Cardiac muscle cell (in vitro differentiated cells and primary cell): ENCODE measurements around a stretch of chr7.

DNA sequence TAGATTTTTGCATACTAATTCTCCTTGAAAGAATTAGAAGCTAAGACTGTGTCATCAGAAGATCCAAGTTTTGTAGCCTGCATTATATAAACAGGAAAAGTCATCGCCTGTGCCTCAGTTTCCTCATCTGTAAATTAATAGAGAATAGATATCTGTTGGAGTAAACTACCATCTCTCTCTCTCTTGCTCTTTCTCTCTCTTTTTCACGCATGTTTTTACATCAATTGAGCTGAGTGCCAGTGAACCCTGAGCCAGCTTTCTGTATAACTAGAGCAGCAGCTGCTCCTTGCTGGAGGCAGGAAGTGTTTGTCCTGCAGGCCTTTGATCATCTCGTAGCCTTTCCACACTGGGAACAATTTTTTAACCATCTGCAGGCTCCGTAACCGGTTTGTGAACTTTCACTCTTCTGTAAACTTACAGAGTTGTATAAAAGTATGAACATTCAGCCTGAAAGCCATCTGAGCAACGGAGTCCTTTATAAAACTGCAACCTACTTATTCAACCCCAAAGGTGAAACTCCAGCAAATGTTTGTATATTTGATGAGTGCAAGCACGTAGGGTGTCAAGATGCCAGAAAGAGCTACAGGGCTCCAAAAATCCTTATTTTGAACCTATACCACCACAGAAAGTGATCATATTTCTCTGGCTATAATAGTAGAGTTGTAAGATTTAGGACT lies 162.9 kb upstream of the NFE2L3 start:
- RAMPAGE, long total RNA, result no peak
- RRBS, result no CpG with 5 or more reads among the region's 7 CpGs

- RAMPAGE, long total RNA, result no peak
- RRBS, result no CpG with 5 or more reads among the region's 10 CpGs
These were observed 51.1 kb upstream of the NFE2L3 start for GRCh38 chr7:26100963-26101301.

- RAMPAGE, long total RNA, result no peak
- RRBS, result no CpG with 5 or more reads among the region's 9 CpGs
These were observed 1.2 kb downstream of the NFE2L3 start for GRCh38 chr7:26153268-26153481.

GRCh38 chr7:26153797-26154657 lies 2.0 kb downstream of the NFE2L3 start:
- RAMPAGE, long total RNA, result no peak
- RRBS, result no CpG with 5 or more reads among the region's 12 CpGs

DNA sequence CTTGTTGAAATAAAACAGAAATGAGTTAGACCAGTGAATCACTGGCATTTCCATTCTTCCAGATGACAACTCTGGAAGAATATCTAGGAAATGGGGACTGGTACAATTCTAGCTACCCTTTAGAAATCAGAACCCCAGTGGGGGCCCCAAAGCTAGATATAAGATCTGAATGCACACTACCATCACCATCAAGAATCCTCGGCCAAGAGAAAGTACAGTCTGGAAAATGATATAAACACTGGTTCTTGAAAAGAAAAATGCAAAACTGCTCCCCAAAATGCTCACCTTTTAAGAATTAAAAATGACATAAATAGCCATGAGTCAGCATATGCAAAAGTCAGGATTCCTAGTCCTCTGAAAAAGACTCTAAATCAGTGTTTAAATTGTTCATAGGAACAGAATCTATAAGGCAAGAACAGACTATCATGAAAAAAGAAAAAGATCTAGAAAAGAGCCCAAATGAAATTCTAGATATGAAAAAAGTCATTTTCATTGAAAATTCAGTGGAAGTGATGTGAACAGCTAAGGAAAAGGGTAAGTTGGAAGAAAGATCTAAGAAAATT lies 19.1 kb downstream of the HNRNPA2B1 start:
- RAMPAGE, long total RNA, result no peak
- RRBS, result no CpG with 5 or more reads among the region's 1 CpG

DNA sequence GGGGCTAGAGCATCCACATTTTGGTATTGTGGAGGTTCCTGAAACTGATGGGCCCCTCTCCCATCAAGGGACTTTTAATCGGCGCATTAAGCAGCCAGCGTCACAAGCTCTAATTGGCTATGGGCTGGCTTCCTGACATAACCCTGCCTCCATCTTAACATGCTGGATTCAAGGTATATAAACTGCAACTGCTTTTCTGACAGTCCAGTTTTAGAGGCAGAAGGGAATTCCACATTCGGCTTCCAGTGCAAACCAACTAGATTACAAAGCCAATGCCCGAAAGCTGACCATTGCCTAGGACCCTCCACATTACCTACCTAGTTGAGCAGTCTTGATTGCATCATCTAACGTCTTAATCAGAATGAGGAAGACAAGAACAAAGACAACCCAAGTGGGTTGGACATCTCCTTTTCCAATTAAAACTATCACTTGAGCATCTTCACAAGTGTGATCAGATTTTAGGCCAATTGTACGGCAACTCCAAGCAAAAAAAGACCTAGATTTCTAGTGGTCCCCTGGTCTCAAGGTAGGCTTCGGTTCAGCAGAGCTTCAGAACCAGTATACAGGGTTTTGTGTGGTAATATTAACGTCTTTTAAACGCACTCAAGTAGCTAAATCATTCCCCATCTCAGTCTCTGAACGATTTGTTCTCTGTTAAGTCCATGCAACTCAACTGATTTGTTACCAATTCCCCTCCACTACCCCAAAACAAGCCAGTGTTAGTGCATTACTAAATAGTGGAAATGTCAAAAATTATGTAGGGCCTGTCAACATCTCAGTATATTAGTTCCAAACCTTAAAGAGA lies 12.6 kb downstream of the HNRNPA2B1 start:
- RAMPAGE, long total RNA, result no peak
- RRBS, result no CpG with 5 or more reads among the region's 11 CpGs

DNA sequence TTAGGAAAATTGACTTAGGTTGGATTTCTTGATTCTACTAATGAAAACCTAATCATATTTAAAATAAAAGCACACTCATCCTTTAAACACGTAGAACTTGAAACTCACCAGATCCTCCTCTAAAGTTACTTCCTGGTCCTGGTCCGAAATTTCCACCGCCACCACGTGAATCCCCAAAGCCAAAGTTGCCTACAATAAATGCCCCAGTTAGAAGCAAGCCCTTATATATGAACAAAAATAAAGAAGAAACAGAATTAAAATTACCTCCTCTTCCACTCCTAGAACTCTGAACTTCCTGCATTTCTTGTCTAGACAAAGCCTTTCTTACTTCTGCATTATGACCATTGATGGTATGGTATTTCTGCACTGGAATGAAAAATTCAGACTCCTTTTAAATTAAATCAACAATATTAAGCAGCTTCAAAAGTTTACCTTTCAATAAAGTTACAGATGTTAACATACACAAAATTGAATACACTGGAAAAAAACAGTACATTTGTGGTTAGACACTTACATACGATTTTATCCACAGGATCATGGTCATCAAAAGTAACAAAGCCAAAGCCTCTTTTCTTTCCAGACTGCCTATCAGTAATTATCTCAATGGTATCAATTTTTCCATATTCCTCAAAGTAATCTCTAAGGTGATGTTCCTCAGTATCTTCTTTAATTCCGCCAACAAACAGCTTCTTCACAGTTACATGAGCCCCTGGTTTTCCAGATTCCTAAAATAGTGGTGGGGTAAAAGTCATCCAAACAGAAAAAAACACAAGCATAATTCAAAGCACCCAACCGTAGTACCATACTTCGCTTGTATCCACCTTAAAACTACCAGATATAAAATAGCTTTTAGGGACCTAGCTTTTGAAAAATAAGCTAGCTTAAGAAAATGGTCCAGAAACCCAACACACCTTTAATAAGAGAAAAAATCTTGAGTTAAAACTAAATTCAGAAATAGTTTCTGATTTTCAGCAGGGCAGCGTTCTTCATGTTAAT lies 4.0 kb downstream of the HNRNPA2B1 start:
- RAMPAGE, long total RNA, result no peak
- RRBS, result no CpG with 5 or more reads among the region's 9 CpGs

- RAMPAGE, long total RNA, result no peak
- RRBS, result 2% methylated on average over 45 of the region's 85 CpGs
These were observed 495 bp downstream of the CBX3 start for GRCh38 chr7:26201846-26202633.

GRCh38 chr7:26211426-26212440 lies 10.2 kb downstream of the CBX3 start:
- RAMPAGE, long total RNA, result no peak
- RRBS, result no CpG with 5 or more reads among the region's 6 CpGs

DNA sequence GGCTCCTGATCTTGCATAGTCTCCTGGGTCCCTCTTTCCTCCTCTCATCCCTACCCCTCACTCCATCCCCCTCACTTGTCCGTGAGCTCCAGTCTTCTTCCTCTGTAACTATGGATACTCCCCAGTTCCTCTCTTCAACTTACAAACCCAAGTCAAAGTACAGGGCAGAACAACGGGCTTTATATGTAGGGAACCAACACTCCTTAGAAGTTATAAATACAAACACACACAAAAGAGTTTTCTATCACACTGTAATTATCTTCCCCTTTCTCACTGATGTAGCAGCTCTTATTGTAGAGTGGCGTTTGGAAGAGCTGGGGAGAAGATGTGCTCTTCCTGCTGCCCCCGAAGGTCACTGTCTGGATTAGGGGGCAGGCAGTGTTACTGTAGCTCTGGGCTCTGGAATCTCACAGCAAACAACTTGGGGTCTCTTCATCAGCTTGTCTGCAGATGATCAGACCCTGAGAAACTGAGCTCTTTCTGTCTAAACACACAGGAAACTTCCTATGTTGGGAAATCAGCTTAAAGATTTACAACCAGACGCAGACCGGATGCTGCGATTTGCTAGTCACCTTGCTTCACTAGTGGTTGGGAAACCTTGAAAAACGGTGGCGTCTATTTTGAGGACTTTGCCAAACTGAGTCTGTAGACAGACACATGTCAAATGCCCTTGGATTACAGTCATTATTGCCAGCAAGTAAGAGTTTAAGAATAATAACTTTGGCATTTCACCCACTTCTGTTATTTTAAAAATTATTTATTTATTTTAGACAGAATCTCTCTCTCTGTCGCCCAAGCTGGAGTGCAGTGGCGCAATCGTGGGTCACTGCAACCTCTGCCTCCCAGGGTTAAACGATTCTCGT lies 13.7 kb downstream of the SNX10 start:
- RAMPAGE, long total RNA, result no peak
- RRBS, result no CpG with 5 or more reads among the region's 14 CpGs

- RAMPAGE, long total RNA, result no peak
- RRBS, result no CpG with 5 or more reads among the region's 1 CpG
These were observed 42.5 kb downstream of the SNX10 start for GRCh38 chr7:26334096-26334562.

DNA sequence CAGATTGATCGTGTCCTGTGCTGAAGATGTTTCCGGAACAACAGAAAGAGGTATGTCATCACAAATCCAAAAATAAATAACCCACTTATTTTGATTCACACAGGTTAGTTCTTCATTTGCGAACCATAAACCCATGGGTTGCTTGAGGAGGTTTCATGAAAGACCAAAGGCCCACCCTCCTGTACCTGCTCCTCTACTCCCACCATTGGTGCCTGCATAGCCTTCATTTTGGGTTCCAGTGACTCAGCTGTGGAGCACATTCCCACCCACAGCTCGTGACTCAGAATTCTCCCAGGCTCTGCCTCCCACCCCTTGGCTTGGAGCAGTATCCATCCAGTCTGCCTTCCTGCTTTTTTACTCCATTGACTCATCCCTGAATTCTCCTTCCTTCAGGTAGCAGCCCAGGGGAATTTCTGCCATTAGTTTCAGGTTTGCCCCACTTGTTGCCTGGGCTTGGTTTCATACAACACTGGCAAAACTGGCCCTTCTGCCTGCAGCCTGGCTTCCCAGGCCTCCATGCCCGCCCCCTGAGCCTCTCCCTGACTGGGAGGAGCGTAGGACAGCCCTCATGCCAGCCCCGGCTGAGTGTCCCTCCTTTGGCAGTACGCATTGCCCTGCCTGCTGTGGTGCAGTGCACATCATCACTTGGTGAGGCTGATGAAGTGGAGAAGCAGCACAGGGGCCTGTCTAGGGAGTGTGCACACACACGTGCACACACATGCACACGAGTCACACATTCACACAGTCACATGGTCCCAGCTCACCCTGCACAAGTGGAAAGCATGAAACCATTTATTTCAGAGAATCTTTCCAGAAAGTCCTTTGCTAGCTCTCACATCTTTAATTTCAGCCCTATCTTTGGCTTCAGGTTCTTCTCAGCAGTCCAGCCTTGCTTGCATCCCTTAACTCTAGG lies 55.0 kb downstream of the SNX10 start:
- RAMPAGE, long total RNA, result no peak
- RRBS, result no CpG with 5 or more reads among the region's 10 CpGs

DNA sequence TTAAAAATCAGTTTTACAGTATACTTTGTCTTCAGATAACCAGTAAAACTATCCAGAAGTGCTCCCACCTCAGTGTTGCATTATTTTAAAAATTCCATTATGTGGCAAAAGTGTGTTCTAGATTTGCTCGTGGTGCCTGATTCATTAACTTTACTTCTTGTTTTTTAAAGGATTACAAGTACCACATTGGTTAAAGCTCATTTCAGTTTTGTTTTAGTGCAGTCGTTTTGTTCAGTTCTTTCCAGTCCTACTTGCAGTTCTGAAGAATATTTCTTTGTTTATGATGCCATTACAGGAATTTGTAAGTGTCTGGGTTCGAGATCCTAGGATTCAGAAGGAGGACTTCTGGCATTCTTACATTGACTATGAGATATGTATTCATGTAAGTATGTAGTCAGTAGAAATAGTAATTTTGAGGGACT lies 69.0 kb downstream of the SNX10 start:
- RAMPAGE, long total RNA, result no peak
- RRBS, result no CpG with 5 or more reads among the region's 3 CpGs

DNA sequence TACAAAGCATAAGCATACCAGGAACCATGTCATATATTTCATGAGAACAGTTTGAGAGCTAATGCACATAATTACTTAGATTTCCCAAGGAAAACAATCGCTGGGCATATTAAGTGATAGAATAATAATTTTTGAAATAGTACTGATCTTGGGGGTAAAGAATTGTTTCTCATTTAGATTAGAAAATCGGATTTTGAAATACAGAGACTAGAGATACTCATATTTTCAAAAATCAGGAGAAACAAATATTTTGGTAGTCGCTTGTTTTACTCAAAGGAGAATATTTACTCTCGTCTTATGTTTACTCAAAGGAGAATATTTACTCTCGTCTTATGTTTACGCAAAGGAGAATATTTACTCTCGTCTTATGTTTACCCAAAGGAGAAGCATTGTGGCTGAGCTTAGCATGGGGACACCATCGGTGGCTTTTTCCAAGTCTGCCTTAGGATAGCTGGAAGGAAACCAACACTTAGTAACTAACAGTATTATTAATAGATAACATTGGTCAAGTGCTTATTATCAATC lies 71.7 kb downstream of the SNX10 start:
- RAMPAGE, long total RNA, result no peak
- RRBS, result no CpG with 5 or more reads among the region's 8 CpGs

DNA sequence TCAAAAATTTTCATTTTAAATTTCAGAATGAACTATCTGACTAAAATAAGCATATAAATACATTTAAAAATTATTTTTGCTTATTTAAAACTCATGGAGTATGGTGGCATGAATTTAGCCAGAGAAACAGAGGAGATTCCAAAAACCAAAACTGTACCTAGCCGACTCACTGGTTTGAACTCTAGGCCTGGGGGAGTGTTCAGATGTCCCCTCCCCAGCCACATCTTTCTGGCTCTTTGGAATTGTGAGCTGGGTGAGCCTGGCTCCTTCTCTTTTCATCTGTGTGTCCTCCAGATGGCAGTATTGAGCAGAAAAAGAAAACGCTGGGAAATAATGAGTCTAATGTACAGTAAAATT lies 77.7 kb downstream of the SNX10 start:
- RAMPAGE, long total RNA, result no peak
- RRBS, result no CpG with 5 or more reads among the region's 2 CpGs

- RAMPAGE, long total RNA, result no peak
- RRBS, result no CpG with 5 or more reads among the region's 2 CpGs
These were observed 87.8 kb downstream of the SKAP2 start for GRCh38 chr7:26776253-26777313.

DNA sequence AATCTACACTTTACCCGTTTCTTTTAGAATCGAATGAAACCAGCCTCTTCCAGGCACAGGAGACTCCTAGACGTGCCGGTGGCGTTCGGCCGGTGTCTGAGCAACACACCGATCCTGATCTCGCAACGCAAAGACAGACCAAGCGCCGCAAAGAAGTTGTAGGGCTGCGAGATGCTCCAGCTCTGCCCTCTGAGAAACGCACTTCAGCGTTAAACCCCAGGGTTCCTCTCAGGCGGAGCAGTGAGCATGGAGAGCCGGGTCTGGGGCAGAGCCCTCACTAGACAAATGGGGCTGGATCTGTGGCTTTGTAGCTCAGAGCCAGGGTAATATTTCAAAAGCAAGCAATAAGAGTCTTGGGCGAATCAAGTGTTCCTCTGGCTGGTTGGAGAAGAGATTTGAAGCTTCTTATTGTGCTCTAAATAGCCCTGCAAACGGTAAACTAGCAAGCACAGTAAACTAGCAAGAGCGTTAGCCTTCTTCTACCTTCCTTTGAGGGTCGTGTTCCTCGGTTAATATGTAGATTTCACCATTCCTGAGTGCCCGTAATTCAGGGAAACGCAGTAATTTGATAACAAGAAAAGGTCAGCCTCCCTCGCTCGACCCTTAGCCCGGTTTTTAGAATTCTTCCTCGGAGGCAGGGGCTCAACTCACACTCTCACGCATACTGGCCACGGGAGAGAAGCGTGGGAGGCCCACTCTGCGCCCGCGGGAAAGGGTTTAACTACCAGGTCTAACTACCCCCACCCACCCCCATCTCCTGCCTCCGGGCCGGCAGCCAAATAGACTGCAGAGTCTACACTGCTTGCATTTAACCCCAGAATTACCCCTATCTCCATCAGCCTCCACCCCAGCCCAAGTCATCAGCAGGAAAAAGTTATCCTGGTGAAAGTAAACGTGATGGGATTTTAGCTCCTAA lies 6.7 kb downstream of the SKAP2 start:
- RAMPAGE, long total RNA, result no peak
- RRBS, result no CpG with 5 or more reads among the region's 37 CpGs

GRCh38 chr7:27108579-27109473 lies 6.3 kb upstream of the HOXA2 start:
- RAMPAGE, long total RNA, result no peak
- RRBS, result 11% methylated on average over 18 of the region's 31 CpGs

DNA sequence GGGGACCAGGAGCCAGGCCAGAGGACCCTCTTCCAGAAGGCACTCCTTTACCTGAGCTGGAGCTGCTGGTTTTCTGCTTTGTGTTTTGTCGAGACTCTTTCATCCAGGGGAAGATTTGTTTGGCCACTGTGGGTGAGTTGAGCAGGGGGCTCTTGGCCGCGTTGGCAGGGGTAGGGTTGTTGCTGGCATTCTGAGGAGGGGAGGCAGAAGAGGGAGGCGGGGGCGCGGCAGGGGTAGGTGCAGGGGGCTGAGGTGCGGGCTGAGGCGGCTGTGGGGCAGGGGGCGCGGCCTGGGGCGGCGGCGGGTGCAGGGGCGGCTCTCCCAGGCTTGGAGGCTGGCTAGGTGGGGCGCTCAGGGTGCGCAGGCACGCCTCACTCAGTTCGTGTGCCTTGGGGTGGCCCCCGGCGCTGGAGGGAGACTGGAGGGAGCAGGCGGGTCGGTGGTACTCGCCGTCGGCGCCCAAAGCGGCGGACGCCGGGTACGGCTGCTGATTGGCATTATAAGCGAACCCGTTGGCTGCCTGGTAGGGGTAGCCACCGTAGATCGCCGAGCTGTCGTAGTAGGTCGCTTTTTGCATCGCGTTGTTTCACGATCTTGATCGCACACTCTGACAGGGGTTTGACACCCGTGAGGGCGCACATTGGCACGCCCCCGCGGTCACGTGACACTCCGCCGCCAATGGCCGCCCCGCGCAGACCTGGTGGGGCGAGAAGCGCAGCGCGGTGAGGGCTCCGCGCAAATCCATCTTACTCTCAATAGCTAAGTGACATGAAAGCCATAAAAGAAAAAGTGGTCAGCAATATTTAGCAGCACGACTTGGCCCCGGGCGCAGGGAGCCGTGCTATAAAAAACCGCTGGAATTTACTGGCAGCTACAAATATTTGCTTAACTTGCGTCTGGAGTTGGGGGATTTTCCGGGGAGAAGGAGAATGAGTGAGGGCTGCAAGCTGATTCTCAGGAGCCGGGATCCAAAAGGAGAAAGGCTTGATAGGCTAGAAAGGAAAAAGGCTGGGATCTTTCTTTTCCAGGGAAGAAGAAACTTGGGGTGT lies 7.9 kb upstream of the HOXA2 start:
- RAMPAGE, long total RNA, result no peak
- RRBS, result 6% methylated on average over 17 of the region's 67 CpGs

- RAMPAGE, long total RNA, result no peak
- RRBS, result 11% methylated on average over 6 of the region's 25 CpGs
These were observed 1.2 kb upstream of the HOXA6 start for GRCh38 chr7:27148611-27149238.